Vein endothelial cell (primary cell): ENCODE data around the genes CNDP2, ZNF407 and SMIM21.

DNA sequence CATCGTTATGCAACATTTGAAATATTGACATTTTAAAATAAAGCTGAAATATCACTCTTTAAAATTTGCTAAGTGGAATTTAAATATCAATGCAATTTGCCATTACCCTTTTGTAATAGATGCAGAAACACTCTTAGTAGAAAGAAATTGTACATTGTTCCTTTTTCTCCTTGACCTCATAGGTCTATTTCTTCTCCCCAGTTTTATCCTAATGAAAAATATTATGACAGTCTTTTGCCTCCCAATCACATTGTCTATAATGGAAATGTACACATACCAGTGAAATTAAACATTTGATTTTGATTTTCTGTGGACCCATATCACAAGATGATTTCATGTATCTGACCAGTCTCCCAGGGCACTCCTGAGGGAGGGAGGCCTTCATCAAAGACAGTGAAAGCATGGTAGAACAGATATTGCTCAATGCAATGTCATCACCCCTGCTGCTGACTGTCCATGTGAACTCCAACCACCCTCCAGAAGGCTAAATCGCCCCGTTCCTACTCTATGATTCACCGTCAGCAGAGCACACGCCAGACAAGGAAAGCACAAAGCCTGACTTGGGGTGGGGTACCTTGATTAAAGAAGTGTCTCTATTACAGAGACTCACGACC is 42.7 kb downstream of the CYB5A start:
- CAGE, long polyA plus RNA: no peak

DNA sequence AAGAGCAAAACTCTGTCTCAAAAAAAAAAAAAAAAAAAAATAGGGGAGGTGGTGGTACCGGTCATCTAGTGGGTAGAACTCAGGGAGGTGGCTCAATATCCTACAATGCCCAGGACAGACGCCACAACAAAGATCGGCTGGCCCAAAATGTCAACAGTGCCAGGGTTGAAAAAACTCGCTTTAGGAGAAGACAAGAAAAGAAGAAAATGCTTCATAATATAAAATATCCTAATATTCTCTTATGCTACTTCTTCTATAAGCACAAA is 2.1 kb downstream of the CYB5A start:
- CAGE, long polyA plus RNA: no peak

GRCh38 chr18:74436065-74436640 is 21.0 kb downstream of the DIPK1C start:
- CAGE, long polyA plus RNA: no peak

- CAGE, long polyA plus RNA: no peak
Observed at GRCh38 chr18:74457641-74458654, 840 bp upstream of the DIPK1C start.

DNA sequence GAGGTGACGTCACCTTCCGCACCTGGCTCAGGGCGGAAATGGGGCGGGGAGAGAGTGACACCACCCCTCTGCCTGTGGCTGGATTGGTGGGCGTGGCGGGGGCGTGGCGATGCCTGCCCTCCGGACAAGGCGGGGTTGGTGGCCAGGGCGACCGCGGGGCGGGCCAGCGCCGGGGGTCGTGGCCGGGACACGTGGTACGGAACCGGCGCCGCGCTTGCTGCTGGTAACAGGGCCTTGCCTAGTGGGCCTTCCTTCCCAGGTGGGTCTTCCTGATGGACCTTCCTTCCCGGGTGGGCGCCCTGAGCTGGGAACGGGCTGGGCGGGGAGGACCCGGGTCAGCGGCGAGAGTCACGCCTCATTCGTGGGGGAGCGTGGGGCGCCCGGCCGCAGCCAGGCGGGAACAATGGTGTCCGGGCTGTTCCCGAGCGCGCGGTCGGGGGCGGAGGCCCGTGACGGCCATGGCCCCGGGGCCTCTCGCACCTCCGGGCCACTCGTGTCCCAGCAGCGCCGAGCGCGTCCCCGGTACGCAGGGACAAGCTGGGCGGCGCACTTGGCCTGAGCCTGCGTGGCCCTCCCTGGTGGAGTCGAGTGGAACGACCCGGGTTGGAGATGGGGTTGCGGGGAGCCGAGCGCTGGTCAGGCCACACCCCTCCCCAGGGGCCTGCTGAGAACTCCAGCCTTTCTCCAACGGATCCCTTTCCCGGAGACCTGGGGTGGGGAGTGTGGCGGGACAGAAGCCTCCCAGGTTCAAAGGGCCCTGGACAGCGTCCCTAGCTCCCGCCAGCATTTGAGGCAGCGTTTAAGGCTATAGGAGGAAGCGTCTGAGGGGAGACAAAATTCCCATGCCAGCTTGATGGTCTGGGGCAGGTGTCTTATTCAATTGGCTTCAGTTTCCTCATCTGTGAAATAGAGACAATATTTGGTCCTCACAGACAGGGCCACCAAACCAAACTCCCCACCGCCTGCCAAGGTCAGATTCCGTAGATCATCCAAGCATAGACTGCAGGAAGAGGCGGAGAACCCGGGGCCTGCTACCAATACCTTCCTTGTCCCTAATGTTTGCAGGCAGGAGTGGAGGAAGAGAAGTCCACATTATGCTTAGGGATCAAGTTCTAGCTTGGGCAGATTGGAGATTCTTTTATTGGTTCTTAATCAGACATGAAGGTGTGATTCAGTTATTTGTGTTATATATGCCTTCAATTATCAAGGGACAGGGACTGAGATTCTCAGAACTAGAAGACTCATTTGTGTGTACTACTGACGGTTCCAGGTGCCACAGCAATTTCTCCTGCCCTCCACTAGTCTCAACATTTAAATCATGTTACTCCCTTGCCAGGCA is at the start of gene CNDP2:
CNDP2 (plus strand) TSS at position 191 of the 1,339 bp plus-strand sequence.
- CAGE, long polyA plus RNA: no peak

DNA sequence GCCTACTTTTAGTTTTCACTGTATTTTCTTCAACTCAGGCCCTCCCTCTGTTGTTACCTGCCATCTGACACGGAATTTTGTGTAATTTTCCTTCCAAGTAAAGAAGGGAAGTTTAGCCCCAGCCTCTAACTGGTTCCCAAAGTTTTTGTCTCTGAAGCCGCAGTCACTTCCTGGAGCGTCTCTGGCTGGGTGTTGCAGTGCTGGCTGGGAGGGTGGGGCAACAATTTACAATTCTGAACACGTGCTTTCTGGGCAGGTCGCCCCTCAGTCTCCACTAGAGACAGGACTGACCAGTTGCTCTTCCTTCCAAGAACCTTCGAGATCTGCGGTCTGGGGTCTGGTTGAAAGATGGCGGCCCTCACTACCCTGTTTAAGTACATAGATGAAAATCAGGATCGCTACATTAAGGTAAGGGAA is 3.5 kb downstream of the CNDP2 start:
- CAGE, long polyA plus RNA: no peak

DNA sequence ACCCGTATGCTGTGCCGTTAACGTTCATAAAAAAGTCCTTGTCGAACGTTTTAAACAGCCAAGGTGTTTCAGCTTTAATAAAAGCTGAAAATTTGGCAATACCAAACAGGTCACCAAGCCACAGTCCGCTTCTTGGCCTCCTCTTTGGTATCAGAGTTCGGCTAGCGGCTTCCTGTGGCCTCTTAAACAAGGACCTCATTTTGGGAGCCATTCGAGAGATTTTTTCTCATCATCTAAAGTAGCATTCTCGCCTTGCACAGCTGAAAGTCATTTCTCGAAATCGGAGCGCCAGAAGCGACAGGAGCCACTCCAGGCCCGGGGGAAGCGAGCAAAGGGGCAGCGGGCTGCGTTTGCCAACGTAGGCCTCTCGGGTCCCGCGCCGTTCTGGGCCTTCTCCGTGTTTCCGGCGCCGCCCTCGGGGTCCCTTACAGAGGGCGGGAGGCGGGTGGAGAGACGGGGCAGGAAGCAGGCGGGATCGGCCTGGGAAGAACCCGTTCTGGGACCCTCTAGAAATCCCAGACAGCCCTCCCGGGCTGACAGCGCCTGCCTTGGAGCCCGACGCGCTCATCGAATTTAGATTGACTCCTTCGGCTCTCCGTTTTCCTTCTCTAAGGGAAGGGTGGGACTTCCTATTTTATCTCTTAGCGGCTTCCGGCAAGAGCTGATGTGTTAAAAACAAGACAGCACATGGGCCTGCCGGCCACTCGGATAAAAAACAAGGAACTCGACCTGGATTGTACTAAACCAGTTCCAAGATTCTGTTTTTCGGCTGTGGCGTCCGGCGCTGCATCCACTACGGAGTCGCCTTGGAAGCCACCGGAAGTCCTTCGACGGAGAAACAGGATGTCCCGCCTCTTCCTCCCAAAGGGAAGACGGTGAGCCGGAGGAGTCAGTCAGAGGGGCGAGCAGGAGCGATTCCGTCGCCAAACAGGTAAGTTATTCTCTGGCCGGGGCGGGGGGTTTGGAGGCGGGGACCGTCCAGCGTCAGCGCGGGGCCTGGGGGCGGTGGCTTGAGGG is at the start of gene ZNF407:
ZNF407 (plus strand) TSS at position 864 of the 1,017 bp plus-strand sequence.
- CAGE, long polyA plus RNA: no peak

GRCh38 chr18:74740209-74741099 is 142.8 kb downstream of the ZNF407 start:
- CAGE, long polyA plus RNA: no peak

GRCh38 chr18:74796942-74797816 is 199.5 kb downstream of the ZNF407 start:
- CAGE, long polyA plus RNA: no peak

DNA sequence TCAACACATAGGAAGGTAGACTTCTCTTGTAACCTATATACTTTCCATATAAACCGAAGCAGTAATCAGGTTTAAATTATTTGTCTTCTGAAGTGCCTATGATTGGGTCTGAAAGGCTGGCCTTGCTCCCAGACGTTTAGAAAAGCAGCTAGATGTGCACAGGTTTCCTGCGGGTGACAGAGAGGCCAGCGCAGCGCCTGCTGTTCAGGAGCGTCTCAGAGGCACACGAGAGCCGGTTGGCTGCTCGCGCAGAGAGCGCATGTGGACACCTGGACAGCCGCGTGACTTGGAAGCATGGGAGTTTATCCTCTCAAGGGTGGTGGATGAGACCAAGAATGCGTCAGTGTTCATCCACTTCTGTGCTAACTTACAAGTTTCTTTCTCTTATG is 303.7 kb downstream of the PTGR3 start:
- CAGE, long polyA plus RNA: no peak

DNA sequence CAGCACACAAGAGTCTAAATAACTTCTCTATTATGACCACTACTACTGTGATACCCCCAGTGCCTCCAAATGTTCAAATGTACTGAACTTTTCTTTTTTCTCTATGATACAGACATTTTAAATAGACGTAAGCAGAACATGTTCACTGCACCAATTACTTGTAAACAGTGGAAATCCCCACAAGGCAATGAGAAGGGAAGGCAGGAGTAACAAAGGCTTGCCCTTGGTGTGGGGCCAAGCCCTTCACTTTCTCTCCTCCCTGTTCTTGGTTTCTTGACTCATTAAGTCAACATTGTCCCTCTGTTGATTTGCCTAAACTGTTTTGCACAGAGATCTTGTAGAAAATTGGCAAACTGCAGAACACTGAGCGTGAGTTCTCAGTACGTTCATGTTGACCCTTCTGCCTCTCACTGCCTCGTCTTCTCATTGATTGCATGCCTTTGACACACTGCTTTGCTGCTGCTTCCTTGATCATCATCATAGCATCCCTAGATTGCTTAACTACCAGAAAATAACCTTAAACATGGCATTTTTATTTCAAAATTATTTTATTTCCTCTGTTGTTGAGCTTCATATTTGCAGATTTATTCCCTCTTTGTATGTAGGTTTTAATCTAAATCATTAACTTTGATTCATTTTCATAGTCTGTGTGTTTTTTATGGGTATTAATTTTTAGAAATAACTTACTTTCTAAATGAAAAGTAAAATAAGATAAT is 257.7 kb downstream of the PTGR3 start:
- CAGE, long polyA plus RNA: no peak

- CAGE, long polyA plus RNA: no peak
Observed at GRCh38 chr18:74994916-74995495, 213.9 kb downstream of the PTGR3 start.

GRCh38 chr18:75204678-75205349 is 4.1 kb downstream of the PTGR3 start:
- CAGE, long polyA plus RNA: no peak

- CAGE, long polyA plus RNA: no peak
Observed at GRCh38 chr18:75218357-75219074, 7.9 kb downstream of the TSHZ1 start.

DNA sequence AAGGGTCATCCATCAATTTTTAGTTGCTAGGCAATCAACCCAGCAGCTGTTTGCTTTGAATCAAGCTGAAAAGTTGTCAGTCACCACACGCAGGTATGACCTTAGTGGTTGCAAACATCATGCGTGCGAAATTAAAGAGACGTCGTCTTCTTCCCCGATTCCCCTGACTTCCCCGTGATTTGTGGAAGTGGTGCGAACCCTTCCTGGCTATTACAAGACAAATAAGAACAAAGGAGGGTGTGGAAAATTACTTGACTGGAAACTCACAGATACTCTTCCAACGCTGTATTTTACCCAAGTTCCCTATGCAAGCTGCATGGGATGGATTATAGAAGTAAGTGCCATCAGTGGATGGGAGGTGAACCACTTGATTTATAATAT is 20.0 kb downstream of the TSHZ1 start:
- CAGE, long polyA plus RNA: no peak

GRCh38 chr18:75427429-75428065 is at the start of gene SMIM21:
TSS of gene SMIM21 (minus strand) at chr18:75427703.
- CAGE, long polyA plus RNA: no peak

DNA sequence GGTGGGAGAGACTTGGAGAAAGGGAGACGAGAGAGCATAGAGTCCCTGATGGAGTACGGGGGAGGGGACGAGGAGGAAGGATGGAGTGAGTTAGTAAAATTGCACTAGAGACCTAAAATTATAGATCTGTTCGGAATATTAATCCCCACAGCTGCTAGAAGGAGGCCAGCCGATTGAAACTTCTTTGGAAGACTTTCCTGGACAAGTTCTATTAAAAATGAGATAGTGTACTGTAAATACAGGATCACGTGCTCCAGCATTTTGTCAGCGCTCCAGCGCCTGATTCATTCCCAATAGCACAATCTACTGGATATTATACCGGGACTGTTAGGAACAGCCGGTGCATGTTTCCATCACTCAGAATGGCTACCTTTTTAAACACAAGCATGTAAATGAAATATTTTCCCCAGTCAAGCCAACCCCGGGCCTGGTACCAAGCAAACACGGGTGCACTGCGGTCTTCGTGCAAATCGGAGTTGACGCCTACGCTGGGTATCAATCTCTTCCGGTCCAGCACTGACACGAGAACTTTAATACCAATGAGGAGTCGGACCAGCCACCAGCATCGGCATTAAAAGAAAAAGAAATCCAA is 438.2 kb downstream of the ZNF516 start:
- CAGE, long polyA plus RNA: no peak

GRCh38 chr18:76259604-76260287 is 235.3 kb downstream of the ZNF516 start:
- CAGE, long polyA plus RNA: no peak

DNA sequence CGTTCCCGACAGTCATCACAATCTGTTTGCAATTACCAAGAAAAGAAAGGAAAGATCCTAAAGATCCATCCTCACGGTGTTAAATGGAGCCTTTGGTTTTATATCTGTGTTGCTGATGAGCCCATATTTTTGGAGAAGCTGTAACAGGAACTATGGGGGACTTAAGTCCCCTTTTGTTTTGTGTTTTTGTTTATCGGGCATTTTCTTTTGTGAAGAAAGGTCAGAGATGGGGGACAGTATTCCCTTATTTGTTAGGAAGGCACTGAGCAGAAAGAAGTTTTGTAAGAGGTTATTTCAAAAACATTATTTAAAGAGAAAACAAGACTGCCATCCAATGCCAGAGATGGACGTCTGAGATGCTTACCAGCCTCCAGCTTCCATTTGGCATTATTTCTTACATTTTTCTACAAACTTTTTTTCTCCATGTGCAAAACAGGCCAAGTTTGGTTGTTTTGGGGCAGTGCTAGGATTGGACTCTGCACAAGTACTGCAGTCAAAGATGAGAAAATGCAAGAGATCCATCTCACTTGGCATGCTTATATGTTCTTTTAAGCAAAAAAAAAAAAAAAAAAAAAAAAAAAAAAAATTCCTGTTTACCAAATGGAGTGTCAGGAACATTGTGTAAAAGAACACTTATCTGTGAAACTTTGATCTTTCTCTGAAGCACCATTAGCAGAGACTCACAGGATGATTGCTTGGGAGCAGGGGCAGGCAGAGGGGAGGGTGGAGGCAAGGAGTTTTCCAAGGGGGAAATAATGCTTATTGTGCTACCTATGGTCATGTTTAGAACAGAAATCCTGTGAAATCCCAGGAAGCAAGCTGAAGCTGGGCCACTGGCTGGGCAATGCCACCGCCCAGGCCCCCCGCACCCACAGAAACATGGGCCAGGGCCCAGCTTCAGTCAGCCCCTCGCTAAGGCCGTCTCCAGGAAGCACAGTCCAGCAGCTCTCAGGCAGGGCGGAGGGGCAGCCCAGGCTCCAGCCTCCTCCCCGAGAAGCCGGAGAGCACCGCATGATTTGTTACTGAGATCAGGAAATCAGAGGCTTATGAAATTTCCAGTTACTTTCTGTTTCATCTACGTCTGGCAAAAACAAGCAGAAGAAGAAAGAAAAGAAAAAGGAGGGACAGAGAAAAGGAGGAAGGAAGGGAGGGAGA is 229.6 kb downstream of the ZNF516 start:
- CAGE, long polyA plus RNA: no peak

GRCh38 chr18:76353852-76354236 is 141.2 kb downstream of the ZNF516 start:
- CAGE, long polyA plus RNA: no peak